LNCaP clone FGC (cell line): ENCODE data around the genes CNN1 and ZNF844.

DNA sequence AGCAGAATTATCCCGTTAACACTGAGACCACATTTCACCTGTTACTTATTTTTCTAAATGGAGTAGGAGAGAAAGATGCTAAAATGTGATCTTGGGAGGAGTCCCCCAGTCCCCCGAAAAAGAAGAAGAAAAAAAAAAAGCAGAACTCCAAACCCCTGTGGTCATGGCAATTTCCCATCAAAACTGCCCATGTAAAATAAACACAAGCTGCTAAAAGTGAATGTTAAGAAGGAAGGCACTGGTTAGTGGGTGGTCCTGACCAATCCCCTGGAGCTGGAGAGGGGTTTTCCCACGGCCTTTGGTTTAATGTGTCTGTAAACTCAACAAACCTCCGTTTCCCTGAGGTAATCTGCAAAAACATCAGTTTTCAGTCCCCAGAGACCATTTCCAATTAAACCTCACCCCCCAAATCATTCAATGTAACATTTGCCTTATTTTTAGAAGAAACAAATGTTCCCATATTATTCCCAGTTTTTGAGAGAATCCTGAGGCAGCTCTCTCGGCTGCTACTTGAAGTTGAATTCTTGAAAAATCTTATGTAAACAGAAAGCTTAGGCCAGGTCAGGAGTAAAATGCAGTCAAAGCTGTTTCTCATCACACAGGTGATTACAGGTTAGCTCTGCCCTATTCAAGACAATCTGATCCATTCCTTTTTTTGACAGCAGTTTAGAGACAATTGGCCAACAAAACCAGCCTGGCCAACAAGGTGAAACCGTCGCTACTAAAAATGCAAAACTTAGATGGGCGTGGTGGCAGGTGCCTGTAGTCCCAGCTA, 17.0 kb downstream of the RAB3D start:
- RRBS, 2 experiments = no CpG with 5 or more reads among the region's 8 CpGs

DNA sequence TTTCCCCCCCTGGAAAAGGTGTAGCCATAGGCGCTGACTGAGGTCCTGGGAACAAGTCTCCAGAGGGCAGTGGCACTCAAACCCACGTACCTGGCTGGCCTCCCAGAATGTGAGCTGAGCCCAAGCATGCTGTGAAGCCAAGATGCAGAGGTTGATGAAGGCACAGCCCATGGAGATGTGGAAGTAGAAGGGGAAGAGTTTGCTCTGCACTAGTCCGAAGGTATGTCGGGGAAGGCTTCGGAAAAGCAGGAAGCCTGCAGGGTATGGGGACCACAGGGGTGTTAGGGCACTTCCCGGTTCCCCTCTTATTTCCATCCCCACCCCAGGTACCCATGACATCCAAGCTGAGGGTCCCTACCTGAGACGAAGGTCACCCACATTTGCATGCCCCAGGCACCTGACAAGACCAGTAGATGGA, 897 bp downstream of the TMEM205 start:
- RRBS, 2 experiments = no CpG with 5 or more reads among the region's 7 CpGs

- RRBS, 2 experiments = 17 to 45% methylated on average over 2 of the region's 7 CpGs
These were observed 594 bp downstream of the TMEM205 start for GRCh38 chr19:11345580-11345767.

DNA sequence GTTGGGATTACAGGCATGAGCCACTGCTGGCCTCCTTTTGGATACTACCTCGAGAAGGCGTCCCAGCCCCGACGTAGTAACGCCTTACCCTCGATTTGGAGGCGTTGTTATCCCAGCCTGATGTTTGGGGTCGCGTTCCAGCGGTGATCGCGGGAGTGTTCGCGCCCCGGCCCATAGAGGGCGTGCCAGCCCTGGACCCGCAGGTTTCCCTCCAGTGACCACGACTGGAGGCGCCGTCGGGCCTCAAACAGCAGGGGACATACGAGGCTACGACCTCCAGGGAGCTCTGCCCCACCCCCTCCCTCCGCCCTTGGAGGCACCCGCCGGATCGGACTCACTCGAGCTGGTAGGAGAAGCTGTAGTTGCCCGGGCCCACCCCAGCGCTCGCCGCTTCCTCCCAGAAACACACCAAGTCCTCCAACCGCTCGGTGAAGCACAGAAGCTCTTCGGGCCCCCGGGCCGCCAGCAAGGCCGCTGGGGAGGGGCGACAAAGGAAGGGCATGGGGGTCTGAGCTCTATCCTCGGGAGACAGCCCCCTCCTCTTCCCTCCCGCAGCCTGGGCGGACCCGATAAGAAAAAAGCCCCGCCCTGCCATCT, 1.3 kb downstream of the EPOR start:
- RRBS, 2 experiments = 66 to 76% methylated on average over 8 of the region's 44 CpGs

DNA sequence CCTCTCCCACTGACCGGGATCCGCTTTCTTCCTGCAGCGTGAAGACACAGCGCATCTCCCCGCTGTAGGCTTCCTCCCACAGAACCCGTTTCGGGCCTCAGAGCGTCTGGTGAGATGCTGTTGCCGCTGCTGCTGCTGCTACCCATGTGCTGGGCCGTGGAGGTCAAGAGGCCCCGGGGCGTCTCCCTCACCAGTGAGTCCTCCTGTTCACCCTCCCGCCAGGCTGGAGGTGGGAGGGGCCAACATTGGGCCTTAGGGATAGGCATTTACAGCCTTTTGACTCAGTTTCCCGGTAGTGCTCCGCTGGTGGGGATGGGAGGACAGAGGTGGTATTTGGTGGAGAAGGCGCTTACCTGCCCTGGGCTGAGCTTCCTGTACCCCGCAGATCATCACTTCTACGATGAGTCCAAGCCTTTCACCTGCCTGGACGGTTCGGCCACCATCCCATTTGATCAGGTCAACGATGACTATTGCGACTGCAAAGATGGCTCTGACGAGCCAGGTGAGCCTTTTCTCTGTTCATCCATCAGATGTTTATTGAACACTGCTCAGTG, 646 bp downstream of the PRKCSH start:
- RRBS, 2 experiments = 0 to 3% methylated on average over 3 of the region's 23 CpGs

GRCh38 chr19:11538267-11539182, at the start of gene CNN1:
Gene CNN1, plus strand, starts transcription at chr19:11538851.
- RRBS, 2 experiments = 76 to 87% methylated on average over 5 of the region's 21 CpGs

DNA sequence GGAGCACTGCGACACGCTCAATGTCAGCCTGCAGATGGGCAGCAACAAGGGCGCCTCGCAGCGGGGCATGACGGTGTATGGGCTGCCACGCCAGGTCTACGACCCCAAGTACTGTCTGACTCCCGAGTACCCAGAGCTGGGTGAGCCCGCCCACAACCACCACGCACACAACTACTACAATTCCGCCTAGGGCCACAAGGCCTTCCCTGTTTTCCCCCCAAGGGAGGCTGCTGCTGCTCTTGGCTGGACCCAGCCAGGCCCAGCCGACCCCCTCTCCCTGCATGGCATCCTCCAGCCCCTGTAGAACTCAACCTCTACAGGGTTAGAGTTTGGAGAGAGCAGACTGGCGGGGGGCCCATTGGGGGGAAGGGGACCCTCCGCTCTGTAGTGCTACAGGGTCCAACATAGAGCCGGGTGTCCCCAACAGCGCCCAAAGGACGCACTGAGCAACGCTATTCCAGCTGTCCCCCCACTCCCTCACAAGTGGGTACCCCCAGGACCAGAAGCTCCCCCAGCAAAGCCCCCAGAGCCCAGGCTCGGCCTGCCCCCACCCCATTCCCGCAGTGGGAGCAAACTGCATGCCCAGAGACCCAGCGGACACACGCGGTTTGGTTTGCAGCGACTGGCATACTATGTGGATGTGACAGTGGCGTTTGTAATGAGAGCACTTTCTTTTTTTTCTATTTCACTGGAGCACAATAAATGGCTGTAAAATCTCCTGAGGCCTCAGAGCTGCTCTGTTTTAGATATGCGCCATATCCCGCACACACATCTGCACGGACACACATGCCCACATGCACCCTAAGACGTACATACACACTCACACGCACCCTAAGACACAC, 9.2 kb downstream of the ELOF1 start:
- RRBS, 2 experiments = no CpG with 5 or more reads among the region's 31 CpGs

- RRBS, 2 experiments = no CpG with 5 or more reads among the region's 9 CpGs
These were observed 3.4 kb downstream of the ZNF69 start for GRCh38 chr19:11890793-11891501.

DNA sequence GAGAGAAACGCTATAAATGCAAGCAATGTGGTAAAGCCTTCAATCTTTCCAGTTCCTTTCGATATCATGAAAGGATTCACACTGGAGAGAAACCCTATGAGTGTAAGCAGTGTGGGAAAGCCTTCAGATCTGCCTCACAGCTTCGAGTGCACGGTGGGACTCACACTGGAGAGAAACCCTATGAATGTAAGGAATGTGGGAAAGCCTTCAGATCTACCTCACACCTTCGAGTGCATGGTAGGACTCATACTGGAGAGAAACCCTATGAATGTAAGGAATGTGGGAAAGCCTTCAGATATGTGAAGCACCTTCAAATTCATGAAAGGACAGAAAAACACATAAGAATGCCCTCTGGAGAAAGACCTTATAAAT, 15.7 kb upstream of the ZNF763 start:
- RRBS, 2 experiments = no CpG with 5 or more reads among the region's 5 CpGs

DNA sequence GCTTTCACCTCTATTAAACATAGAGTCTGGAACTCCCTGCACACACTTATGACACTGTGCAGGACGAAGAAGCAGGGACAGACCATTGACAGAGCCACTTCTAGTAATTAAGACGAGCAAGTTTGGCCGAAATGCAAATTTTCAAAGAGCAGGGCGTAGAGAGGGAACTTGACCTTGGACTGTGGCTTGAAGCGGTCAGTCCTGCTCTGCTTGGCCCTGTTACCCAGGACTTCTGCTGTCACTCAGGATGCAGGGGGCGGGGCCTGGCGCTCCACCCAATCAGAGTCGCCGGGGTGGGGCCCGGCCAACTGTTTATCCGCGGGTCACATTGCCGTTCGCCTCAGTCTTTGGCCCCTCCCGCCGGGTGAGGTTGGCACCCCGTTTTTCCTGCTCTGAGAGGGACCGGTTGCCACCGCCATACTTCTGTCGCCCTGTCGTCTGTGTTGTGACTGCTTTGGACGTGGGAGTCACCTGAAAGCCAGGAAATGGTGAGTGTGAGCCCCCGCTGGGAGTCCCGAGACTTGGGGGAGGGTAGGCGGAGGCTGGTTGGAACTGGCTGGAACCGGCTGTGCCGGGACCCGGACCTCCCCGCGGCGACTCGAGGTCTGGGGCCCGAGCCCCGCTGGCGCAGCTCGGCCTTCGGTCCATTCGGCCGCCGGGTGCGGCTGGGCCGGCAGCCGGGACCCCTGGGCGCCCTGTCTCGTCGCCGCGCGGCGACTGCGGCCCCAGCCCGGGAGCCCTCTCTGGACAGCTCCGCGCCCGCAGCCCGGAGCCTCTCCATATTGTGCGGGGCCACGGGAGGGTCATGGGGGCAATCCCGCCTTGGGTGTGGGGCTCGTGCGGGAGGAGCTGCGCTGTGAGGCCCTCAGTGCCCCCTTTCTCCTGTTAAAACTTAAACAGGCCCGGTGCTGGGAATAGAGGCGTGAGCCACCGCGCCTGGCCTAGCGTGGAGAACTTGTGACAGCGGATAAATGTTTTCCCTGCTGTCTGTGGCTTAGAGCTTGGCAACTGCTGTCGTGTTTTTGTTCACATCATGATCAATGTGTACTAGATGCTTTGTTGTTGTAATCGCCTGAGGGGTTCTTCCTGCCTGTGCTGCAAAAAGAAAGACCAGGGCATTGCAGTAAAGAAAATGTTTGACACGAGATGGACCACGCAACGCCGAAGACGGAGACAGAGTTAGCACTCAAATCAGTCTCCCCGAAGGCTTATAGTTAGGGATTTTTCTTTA, at the start of gene ZNF844:
Gene ZNF844 (plus strand): TSS at position 343 of the 1,231 bp plus-strand sequence.
- RRBS, 2 experiments = under 1 to 7% methylated on average over 31 to 32 of the region's 76 CpGs

DNA sequence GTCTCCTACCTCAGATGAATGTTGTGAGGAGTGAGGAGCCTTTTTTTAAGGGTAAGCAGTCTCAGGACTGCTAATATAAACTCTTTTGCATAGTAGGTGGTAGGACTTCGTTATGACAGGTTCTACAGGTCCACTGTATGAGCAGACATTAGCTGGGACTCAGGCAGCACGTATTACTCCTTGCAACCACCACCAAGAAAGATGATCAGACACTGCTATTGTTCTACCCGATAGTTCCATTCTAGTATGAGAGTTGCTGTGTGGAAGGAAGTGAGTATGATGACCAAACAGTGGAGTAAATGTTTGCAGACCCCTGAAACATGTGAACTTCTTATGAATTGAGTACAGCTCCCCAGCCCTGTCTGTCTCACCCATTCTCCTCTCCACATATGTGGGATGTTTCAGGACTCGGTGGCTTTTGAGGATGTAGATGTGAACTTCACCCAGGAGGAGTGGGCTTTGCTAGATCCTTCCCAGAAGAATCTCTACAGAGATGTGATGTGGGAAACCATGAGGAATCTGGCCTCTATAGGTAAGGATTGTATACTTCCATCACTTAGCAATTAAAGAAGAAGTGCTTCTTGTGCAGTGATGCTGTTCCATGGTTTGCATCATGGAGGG, 22.6 kb downstream of the ZNF136 start:
- RRBS, 2 experiments = no CpG with 5 or more reads among the region's 4 CpGs

GRCh38 chr19:12271490-12271775, 23.2 kb downstream of the ZNF44 start:
- RRBS, 2 experiments = no CpG with 5 or more reads among the region's 2 CpGs

GRCh38 chr19:12439704-12440441, 948 bp downstream of the ZNF443 start:
- RRBS, 2 experiments = no CpG with 5 or more reads among the region's 24 CpGs

DNA sequence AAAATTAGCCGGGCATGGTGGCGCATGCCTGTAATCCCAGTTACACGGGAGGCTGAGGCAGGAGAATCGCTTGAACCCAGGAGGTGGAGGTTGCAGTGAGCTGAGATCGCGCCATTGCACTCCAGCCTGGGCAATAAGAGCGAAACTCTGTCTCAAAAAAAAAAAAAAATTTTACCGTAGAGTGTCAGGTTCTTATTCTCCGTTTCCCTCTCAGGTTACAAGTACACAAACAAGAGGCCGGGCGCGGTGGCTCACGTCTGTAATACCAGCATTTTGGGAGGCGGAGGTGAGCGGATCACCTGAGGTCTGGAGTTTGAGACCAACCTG, 1.2 kb downstream of the ZNF564 start:
- RRBS, 2 experiments = no CpG with 5 or more reads among the region's 15 CpGs

GRCh38 chr19:12647109-12648177, 19.1 kb downstream of the MAN2B1 start:
- RRBS, 2 experiments = 51 to 52% methylated on average over 2 of the region's 47 CpGs

DNA sequence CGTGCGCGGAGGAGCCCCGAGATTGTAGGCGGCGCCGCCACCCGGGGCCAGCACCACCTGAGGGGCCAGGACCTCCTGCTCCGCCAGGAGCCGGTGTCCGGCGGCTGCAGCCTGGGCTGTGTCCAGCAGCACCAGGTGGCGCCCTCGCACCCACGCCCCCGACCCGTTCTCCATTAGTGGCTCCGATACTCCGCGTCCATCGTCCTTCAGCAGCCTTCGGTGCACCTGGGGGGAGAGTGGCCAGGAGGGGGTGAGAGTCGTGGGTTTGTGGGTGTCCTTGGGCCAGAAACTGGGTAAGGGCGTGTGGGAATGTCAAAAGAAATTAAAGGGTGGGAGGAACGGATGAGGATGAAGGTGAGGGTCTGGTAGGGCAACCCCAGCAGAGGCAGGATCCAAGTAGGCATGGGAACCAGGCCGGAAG, 18.4 kb downstream of the MAN2B1 start:
- RRBS, 2 experiments = 53 to 70% methylated on average over 7 of the region's 26 CpGs

DNA sequence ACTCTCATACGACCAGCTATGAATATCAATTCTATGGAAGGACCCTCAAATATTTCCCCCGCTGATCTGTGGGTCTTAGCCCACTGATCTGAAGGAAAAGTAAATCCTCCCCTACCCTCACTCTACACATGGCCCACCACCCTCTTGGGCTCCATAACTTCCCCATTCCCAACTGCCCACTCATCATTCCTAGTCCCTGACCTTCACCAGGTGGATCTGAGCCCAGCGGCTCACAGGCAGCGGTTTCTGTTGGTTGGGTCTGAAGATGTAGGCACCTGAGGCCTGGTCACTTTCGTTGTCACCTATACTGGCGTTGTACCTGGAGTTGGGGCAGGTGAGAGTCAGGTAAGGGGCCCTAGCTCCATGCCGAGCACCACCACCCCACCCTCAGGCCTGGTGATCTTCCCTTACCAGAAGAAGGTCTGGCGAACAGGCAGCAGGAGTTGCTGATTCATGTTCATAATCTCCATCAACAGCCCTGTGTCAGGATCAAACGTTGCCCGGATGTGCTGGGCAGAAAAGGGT, 14.5 kb downstream of the MAN2B1 start:
- RRBS, 2 experiments = no CpG with 5 or more reads among the region's 10 CpGs

- RRBS, 2 experiments = no CpG with 5 or more reads among the region's 9 CpGs
These were observed 2.0 kb downstream of the DHPS start for GRCh38 chr19:12679574-12680124.

DNA sequence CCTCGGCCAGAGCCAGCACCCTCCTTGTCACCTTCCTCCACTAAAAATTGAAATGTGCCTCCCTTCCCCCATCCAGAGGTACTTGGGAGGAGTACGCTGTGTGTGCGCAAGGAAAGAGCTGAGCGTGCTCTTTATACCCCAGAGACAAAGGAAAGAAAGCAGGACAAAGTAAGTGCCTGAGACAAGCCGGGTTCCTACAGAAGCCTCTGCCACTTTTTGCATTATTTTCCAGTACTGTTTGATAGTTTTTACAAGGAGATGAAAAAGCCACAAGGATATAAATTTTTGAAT, 885 bp downstream of the TNPO2 start:
- RRBS, 2 experiments = no CpG with 5 or more reads among the region's 5 CpGs